Hematopoietic multipotent progenitor cell (in vitro differentiated cells): ENCODE measurements around the genes NAV3 and C12orf29.

GRCh38 chr12:77830436-77831871 lies at the start of gene NAV3:
Gene NAV3 (plus strand): TSS chr12:77830894.
- CAGE, long polyA plus RNA = no peak

DNA sequence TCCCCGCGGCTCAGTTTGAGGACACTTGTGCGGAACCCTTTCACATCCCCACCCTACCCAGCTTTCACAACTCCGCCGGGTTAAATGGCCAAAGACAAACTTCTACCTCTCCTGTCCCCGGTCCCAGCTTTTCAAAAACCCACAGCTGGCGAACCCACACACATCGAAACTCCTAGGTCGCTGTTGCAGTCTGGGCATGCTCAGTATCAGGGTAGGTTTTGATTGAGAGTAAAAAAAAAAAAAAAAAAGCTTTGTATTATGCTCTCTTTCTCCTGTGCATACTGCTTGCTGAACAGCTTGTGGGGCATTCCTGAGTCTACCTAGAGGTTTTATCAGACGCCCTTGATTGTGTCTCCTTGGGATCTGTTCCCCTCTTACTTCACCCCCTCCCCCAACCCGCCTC lies 448 bp upstream of the SYT1 start:
- CAGE, long polyA plus RNA = no peak

DNA sequence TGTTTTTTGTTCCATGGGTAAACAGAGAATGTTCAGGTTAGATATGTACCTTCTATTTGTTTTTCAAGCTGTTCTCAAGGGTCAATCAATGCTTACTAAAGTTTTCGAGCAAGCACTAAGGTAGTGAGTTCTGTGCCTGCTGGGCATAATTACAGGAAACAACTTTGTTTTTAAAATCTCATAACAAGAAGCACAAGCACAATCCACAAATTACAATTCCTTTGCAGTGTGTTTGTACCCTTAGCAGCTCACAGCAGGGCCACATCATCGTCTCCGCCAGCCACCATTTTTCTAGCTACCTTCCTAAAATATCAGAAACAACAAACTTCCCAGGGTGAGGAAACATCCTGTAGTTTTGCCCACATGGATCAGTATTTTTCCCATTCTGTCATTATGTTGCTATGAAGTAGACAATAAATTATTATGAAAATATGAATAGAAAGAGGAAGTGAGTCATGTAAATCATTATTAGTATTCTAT lies 319.2 kb downstream of the SYT1 start:
- CAGE, long polyA plus RNA = no peak

DNA sequence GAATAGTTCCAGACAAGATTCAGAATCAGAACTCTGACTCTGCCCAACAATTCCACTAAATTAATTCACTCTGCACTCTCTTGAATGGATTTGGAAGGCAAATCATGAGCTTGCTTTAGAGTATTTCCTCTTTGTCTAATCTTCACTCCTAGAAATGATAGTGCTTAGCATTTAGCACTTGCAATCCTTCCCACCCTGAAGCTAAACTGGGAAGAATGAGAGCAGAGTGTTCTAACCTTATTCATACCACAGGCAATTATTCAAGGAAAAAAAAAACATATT lies 264.7 kb downstream of the PAWR start:
- CAGE, long polyA plus RNA = no peak

DNA sequence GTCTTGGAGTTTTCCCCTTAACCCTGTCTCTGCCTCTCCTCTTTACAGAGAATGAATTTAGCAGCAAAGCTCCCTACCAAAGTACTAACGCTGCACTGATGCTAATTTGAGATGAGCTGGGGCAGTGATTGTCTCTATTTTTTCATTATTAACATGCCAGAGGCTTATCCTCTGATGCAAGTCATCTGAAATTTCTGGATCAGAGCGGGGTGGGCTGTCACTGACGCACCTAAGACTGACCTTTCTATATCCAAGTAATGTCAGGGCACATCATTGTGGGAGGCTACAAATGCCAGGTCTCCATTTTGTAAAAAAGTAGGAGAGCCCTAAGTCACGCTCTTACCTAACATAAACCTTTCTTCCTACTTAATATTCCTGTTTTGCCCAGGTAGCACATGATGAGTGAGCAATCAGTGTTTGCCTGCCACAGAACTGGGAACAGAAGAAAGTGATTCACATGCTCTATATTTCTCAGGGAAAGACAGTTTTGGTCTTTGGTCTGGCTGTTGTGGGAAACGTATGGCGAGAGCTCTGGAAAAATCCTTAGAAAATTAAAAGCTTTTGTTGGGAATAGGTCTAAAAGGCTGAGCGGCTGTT lies 1.1 kb upstream of the PAWR start:
- CAGE, long polyA plus RNA = no peak

GRCh38 chr12:80714018-80714574 lies 2.6 kb upstream of the MYF5 start:
- CAGE, long polyA plus RNA = no peak

GRCh38 chr12:80878353-80878750 lies 59.4 kb downstream of the LIN7A start:
- CAGE, long polyA plus RNA = no peak

DNA sequence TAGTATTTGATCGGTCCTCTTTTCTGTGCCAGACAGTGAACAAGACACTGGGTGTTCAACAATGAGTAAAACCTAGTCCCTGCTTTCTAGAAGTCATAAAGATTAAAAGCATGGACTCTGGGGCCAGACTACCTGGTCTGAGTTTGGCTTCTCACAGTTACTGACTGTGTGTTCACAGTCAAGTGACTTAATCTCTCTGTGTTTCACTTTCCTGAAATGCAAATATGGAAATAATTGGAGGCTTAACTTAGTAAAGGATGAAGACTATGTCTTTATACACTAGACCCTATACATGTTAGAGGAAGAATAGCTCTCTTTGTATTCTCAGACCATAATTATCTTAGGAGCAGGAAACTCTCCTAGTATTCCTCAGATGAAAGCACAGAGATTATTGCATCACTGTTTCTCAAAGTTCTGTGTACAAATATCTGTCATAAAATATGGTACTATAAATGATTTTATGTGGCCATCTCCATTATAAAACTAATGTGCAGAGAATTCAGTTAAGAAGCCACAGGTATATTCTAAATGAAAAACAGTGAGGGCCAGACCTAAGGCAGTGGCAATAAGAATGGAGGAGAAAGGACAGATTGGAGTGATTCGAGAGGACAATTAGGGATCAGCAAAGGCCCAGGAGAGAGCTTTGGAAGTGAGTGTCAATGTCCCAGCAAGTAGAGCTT lies 1.9 kb downstream of the ACSS3 start:
- CAGE, long polyA plus RNA = no peak

GRCh38 chr12:81083742-81084569 lies 6.1 kb downstream of the ACSS3 start:
- CAGE, long polyA plus RNA = no peak

DNA sequence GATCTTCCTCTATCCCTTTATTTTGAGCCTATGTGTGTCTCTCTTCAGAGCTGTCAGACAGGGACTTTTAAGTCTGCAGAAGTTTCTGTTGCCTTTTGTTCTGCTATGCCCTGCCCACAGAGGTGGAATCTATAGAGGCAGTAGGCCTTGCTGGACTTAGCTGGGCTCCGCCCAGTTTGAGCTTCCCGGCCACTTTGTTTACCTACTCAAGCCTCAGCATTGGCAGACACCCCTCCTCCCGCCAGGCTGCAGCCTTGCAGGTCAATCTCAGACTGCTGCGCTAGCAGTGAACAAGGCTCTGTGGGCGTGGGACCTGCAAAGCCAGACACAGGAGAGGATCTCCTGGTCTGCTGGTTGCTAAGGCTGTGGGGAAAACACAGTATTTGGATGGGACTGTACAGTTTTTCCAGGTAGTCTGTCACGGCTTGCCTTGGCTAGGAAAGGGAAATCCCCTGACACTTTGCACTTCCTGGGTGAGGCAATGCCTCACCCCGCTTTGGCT lies 43.8 kb downstream of the CCDC59 start:
- CAGE, long polyA plus RNA = no peak

DNA sequence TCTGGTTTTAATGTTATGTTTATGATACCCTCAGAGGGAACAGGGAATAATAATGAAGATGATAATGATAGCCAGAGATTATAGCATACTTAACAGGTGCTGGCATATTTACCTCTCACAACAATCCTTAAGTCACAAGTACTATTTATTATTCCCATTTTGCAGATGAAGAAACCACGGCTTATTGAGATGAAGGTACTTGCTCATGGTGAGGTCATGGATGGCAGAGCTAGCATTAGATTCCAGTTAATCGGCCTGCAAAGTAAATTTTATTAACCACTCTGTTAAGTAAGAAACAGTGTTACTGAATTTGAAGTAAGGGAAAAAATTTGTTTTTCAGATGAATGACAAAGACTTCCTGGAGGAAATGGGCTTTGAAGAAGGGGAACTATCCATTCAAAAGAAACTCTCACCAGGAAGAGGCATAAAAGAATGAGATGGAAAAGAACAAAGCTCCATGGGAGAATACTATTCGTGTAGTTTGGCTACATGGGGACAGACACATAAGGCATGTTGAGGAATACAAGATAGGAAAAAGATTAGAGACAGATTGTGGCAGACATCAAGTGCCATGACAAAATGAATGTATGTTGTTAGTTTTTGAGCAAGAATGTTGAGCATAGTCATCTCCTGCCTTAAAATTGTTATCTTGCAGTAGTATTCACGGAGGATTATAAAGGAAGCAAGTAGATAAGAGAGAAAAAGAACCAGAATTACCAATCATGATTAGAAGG lies 127.4 kb downstream of the TMTC2 start:
- CAGE, long polyA plus RNA = no peak

GRCh38 chr12:83150531-83150932 lies 463.8 kb downstream of the TMTC2 start:
- CAGE, long polyA plus RNA = no peak

GRCh38 chr12:84893770-84894113 lies 18.9 kb downstream of the SLC6A15 start:
- CAGE, long polyA plus RNA = no peak

- CAGE, long polyA plus RNA = no peak
Measured at GRCh38 chr12:86712379-86712860, 456.2 kb upstream of the MGAT4C start.

GRCh38 chr12:87820723-87821387 lies 208.3 kb downstream of the C12orf50 start:
- CAGE, long polyA plus RNA = no peak

- CAGE, long polyA plus RNA = no peak
Measured at GRCh38 chr12:88034987-88035880, at the start of gene C12orf29. Gene C12orf29 (plus strand): TSS chr12:88035536.

- CAGE, long polyA plus RNA = no peak
Measured at GRCh38 chr12:88388430-88388983, 191.8 kb downstream of the KITLG start.

DNA sequence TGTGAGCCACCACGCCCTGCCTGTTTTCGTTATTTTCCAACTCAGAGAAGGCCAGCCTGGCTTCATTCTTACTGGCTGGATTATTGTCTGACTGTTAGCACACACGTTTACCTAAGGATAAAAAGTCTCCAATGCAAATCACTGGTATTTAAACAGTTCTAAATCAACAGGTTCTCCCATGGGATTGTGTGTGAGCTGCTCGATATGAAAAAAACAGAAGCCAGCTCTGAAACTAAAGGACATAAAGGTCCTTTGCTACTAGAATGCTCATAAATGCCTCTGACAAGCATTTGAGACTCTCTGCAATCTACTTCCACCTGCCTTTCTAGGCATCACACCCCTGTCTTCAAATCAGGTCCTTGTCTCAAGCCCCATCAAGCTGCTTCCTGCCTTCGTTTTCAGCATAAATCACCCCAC lies 265.0 kb downstream of the DUSP6 start:
- CAGE, long polyA plus RNA = no peak

DNA sequence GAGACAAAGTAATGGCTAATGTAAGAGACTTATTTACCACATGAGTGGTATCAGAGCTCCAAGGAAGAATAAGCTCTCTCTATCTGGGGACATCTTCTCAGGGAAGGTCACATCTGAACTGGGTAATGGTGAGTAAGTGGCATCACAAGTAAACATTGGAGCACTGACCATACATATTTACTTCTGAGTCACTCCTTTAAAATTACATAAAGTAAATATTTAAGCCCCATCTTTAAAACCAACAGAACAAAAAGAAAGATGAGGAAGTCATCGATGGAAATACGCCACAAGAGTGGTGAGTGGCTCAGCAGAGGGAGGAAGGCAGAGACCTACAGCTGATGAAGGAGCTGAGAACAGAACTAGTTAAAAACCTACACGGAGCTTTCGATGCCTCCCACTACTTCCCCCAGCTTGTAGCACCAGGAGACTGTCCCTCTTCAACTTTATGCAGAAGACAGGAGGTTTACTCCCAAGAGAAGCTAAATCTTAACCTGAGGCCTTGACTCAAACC lies 159.8 kb downstream of the DUSP6 start:
- CAGE, long polyA plus RNA = no peak

DNA sequence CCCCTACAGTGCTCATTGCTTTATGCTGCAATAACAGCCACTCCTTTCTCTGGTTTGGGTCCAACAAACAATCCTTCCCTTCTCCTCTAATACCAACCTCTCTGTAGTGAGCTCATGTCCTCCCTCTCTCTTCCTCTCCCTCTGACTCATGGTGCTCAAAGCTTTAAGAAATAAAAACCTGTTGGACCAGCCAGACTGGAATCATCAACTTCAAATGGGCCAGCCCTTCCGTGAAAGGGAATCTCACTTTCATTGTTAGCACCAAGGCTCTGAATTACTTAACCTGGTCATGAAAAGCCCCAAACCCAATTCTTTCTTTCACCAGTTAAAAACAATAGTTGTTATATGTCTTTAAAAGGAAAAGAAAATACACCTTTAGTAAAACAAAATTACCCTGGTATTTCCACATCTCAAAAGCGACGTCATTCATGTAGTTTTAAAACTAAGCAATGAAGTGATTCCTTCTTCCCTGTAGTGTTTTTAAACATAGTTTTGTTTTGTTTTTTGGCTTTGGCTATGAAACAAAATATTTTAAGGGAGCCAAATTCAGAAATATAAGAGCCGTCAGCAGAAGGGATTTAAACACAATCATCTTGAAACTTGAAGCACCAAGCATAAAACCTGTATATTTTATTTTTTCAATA lies 126.3 kb downstream of the DUSP6 start:
- CAGE, long polyA plus RNA = no peak